ENCODE results near the gene TAL2.

GRCh38 chr9:105138491-105139118 is 105.8 kb upstream of the SLC44A1 start:
- PRO-cap = no peak
- RAMPAGE, long total RNA, 2 experiments = no peak in any of the 2 experiments

- PRO-cap = no peak
- RAMPAGE, long total RNA, 2 experiments = no peak in any of the 2 experiments
Observed at GRCh38 chr9:105205600-105206226, 38.7 kb upstream of the SLC44A1 start.

- PRO-cap = no peak
- RAMPAGE, long total RNA, 2 experiments = no peak in any of the 2 experiments
Observed at GRCh38 chr9:105252413-105252958, 8.0 kb downstream of the SLC44A1 start.

DNA sequence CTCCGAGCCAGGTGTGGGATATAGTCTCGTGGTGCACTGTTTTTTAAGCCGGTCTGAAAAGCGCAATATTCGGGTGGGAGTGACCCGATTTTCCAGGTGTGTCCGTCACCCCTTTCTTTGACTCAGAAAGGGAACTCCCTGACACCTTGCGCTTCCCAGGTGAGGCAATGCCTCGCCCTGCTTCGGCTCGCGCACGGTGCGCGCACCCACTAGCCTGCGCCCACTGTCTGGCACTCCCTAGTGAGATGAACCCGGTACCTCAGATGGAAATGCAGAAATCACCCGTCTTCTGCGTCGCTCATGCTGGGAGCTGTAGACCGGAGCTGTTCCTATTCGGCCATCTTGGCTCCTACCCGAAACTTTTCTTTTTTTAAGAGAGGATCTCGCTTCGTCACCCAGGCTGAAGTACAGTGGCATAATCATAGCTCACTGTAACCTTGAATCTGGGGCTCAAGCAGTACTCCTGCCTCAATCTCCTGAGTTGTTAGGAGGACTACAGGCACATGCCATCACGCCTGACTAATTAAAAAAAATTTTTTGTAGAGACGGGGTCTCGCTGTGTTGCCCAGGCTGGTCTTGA is 24.0 kb downstream of the FKTN start:
- PRO-cap = no peak
- RAMPAGE, long total RNA, 2 experiments = no peak in any of the 2 experiments

DNA sequence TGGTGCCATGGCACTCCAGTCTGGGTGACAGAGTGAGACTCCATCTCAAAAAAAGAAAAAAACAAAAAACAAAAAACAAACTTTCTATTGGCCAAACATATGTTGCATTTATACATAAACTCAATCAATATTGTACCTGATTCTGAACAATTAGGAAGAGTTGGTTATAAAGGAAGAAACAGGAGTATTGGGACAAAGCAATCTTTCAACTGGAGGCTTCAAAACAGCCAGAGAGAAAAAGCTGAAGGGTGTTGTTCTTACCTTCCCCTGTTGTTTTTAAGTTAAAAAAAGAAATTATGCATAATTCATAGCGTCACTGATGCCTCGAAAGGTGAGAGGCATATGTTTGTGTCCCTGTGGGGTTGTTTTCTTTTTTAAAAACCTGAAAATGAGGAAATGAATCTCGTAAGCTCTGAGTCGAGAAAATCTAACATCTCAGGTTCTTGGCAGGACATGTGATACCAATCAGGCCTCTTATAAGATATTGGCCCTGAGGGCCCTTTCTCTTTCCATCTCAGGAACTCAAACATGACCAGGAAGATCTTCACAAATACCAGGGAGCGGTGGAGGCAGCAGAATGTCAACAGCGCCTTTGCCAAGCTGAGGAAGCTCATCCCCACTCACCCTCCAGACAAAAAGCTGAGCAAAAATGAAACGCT is at the start of gene TAL2:
TSS of gene TAL2 (plus strand) at position 489 of the 659 bp plus-strand sequence.
- PRO-cap = no peak
- RAMPAGE, long total RNA, 2 experiments = no peak in any of the 2 experiments

DNA sequence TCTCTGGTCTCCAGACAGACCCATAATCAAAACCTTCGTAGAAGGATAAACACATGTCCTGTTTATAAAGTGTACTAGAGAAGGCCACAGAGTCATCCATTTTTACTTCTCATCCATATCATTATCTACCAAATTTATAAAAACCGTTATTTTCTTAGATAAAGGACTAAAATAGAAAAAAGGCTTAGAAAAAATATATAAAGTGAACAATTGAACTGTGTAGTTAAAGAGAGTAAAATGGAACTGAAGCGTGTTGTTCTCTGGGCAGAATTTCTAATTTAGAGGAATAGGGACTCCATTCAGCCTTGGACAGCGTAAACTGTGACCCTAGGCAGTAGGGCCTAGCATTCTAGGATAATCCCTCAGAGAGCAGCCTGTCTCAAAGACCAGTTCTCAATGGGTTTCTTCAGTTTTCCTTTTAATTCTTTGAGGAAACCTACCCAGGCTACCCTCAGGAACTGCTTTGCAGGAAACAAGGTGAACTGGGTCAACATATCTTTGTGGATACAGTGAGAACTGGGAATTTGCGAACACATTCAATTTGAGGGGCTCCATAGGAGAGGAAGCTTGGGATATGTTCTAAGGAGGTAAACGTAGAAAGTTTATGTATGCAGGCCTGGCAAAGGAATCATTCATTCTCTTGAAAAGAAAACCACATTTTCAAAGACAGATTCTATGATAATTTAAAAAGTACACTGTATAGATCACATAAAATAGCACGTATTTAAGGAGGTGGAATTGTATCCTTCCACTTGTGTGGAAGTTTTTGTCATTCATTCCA is 11.2 kb downstream of the ZNF462 start:
- PRO-cap = no peak
- RAMPAGE, long total RNA, 2 experiments = no peak in any of the 2 experiments

DNA sequence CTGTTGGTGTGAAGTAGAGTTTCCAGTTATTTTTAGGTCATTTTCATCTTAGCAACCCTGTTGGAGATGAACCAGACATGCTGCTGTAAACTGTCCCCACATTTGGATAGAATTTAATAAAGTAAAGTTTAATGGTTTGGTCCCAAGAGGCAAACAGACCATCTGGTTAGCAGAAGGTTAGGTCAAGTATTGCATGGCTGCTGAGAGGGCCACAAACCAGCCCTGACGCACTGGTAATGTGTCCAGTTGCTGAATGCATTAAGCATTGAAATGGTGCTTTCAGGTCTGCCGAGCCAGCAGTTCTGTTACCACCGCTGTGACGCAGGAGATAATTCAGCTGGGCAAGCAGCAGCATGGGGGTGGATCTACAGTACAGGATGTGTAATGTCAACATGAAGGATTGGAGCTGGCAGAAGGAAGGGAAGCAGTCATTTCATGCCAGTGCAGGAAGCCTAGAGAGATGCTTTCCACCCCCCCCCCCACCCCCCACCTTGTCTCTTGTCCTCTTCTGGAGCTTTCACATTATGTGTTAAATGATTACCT is 16.0 kb downstream of the ZNF462 start:
- PRO-cap = no peak
- RAMPAGE, long total RNA, 2 experiments = no peak in any of the 2 experiments

DNA sequence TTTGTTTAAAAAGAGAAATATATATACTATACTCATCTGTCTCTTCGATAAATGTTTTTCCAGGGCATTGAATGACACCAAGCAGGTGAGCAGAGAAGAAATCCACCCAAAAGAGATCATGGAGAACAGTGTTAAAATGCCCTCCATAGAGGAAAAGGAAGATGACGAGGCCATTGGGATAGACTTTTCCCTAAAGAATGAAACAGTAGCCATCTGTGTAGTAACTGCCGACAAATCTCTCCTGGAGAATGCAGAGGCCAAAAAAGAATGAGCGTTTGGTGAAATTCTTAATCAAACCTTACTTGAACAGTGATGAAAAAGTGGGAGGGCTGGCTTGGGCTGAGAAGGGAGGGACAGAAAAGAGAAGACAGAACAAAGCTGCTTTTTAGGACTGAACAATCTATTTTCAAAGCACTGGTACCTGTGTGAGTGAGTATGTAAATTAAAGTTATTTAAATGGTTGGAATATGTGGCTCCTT is 147.8 kb downstream of the ZNF462 start:
- PRO-cap = no peak
- RAMPAGE, long total RNA, 2 experiments = no peak in any of the 2 experiments

DNA sequence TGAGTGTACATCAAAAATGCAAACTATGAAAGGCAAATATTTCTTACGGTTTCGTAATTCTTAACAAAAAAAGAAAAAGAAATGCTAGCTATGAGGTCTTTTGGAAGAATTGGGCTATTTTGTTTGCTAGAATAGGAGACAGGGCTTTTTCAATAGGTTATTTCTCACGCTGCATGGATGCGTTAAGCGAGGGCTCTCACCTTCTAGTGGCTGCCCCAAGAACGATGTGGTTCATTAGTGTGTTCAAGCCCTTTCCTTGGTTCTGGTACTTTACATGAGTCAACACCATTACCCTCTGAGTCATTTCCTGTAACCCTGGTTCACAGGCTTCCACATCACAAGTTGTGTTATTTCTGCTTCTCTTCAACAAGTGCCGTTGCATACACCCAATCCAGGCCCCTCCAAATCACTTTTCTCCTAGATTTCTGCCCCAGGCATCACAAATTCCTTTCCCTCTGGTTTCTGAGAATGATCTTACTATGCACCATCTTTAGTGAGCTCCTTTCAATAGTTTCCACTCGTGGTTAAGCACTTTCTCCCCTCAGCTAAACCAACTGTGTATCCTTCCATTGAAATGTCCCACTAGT is 69.6 kb upstream of the RAD23B start:
- PRO-cap = no peak
- RAMPAGE, long total RNA, 2 experiments = no peak in any of the 2 experiments

- PRO-cap = no peak
- RAMPAGE, long total RNA, 2 experiments = no peak in any of the 2 experiments
Observed at GRCh38 chr9:107221819-107222742, 61.0 kb upstream of the RAD23B start.

DNA sequence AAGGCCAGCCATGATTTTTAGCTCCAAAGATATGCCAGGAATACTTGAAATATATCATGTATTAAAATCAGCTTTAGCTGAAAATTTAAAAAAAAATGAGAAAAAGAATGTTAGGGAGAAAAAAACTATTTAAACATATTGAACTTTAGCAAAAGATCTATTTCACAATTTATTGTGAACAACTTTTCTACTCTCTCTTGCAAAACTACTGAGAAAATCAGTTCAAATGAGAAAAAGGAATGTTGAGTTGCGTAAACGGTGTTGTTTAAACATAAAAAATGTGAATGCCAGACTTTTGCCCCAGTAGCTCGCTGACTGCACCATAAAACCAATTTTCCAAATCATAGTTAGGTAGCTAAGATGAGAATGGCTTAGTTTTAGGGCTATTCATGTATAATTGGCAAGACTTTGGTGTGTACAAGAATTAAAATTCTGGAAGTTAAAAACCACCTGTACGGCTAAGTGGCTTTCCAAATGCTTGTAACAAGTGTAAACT is 13.4 kb upstream of the RAD23B start:
- PRO-cap = no peak
- RAMPAGE, long total RNA, 2 experiments = no peak in any of the 2 experiments

DNA sequence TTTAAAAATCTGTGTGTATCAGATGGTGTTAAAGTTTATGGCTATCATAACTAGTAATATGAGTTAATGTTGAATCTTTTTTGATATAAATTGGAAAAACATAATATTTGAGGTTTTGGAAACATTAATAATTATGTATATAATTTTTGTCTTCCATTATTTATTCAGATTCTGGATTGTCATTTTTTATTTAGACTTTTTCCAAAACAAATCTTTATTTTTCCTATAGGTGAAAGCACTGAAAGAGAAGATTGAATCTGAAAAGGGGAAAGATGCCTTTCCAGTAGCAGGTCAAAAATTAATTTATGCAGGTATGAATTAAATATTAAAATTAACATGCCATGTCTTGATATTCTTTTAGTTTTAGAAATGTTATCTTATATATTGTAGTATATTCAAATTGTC is 16.8 kb downstream of the RAD23B start:
- PRO-cap = no peak
- RAMPAGE, long total RNA, 2 experiments = start-site peak on the plus strand in 1 of 2 experiments, centred at position 243 of the sequence, 10 reads per replicate

DNA sequence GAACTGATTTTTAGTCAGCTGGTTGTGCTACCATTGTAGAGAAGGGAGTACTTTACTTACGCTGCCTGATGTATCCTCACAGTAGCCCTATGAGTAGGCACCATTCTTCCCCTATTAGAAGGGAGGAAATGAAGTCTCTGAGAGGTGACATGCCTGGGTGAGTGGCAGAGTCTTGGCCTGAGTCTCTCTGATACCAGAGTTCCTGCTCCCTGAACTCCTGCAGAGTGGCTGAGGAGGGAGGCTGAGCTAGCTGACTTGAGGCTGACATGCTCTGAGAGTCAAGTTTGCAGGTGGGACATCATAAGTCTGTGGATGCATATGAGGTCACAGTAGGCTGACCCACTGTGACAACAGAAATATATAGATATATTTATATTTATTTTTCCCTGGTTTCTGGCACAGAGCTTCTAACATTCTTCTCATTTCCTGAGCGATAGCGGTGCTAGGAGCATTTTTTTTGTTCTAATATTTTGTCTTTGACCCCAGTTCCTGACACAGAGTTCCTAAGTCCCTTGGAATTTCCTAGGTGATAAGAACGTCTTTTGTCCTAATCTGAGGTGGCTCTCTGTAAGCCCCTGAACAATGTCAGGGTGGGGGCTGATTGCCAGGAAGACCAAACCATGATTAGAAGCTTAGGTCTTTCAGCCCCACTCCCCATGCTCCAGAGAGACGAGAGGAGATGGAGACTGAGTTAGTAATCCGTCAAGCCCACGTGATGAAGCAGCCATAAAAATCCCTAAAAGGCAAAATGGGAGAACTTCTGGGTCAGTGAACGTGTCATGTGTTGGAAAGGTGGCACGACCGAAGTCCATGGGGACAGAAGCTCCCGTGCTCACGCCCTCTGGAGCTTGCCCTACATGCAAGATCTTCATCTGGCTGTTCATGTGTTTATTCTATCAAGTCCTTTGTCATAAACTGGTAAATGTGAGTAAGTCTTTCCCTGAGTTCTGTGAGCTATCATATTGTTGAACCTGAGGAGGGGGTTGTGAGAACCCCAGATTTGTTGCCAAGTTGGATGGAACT is 85.4 kb downstream of the RAD23B start:
- PRO-cap = no peak
- RAMPAGE, long total RNA, 2 experiments = no peak in any of the 2 experiments

- PRO-cap = no peak
- RAMPAGE, long total RNA, 2 experiments = no peak in any of the 2 experiments
Observed at GRCh38 chr9:107577078-107577685, 87.6 kb upstream of the KLF4 start.

GRCh38 chr9:107620751-107621323 is 131.3 kb upstream of the KLF4 start:
- PRO-cap = bidirectional peak, plus-strand start at chr9:107621166, minus-strand start at chr9:107621029
- RAMPAGE, long total RNA, 2 experiments = no peak in any of the 2 experiments

GRCh38 chr9:107632025-107632355 is 142.4 kb upstream of the KLF4 start:
- PRO-cap = no peak
- RAMPAGE, long total RNA, 2 experiments = no peak in any of the 2 experiments

DNA sequence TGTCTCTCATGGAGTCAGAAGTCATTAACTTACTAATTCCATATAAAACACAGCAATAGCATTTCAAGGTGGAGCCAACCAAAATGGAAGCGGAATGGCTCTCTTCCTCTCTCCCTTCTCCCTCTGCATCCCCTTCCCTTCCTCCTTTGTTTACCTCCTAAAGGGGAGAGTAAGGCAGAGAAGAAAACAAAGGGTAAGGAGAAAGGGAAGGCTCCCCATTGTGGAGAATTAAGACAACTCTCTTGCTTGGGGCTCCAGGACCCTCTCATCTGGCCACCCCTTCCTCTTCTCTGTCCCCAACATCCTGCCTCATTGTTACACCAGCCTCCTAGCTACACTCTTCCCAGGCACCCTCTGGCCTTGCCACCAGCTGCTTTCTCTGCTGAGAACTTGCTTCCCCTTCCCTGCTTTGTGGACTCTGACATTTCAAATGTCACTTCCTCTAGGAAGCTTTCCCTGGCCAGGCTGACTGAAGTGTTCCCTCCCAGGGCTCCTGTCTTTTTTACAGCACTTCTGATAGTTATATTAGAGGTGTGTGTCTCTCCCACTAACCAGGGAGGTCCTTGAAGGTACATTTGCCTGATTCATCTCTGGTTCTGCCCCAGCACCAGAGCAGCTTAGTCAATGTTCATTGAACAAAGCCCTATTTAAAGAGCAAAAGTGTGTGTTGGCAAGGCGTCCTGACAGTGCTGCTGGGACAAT is 193.9 kb upstream of the KLF4 start:
- PRO-cap = no peak
- RAMPAGE, long total RNA, 2 experiments = no peak in any of the 2 experiments

- PRO-cap = no peak
- RAMPAGE, long total RNA, 2 experiments = no peak in any of the 2 experiments
Observed at GRCh38 chr9:107711406-107712216, 222.0 kb upstream of the KLF4 start.

DNA sequence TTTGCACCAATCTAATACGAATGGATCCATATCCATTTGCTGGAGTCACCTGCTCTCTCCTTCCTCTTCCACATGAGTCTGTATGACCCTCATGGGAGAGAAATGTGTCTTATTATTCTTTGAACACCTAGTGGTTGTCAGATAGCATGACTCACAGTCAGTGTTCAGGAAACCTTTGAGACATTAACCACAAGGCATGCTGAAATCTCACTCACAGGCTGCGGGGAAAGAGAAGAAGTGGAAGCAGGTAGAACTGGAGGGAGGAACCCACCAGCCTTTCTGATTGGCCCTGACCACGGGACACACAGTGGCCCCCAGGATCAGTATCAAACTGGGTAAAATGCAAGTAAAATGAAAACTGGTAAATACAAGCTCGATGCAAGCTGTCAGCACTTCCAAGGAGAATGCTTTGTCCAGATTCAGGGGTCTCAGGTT is 222.9 kb upstream of the KLF4 start:
- PRO-cap = no peak
- RAMPAGE, long total RNA, 2 experiments = no peak in any of the 2 experiments

DNA sequence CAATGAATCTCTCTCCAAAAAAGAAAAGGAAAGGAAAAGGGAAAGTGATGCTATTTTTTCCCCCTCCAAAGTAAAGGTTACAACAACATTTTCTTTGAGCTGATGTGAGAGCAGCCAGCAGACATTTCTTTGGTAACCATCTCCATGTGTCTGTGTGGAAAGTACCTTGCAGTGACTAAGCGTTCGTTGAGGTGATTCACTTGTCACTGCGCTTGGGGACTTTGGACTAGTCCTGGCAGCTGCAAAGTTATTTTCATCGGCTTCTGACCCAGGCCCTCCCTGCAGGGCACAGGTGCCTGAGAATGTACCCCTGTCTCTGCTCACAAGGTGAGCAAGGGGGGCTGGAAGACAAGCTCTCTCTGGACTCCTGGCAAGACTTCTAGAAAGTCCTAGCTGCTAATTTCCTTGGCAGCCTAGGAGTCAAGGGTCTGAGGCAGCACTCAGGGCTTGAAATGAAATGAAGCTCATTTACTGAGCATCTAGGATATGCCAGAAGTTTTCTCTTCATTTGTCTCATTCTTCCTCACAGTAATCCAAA is 262.3 kb upstream of the KLF4 start:
- PRO-cap = no peak
- RAMPAGE, long total RNA, 2 experiments = no peak in any of the 2 experiments

All from body of pancreas (tissue), 2 donors.